Tibial nerve (tissue), 3 donors: ENCODE measurements around a stretch of chr15.

DNA sequence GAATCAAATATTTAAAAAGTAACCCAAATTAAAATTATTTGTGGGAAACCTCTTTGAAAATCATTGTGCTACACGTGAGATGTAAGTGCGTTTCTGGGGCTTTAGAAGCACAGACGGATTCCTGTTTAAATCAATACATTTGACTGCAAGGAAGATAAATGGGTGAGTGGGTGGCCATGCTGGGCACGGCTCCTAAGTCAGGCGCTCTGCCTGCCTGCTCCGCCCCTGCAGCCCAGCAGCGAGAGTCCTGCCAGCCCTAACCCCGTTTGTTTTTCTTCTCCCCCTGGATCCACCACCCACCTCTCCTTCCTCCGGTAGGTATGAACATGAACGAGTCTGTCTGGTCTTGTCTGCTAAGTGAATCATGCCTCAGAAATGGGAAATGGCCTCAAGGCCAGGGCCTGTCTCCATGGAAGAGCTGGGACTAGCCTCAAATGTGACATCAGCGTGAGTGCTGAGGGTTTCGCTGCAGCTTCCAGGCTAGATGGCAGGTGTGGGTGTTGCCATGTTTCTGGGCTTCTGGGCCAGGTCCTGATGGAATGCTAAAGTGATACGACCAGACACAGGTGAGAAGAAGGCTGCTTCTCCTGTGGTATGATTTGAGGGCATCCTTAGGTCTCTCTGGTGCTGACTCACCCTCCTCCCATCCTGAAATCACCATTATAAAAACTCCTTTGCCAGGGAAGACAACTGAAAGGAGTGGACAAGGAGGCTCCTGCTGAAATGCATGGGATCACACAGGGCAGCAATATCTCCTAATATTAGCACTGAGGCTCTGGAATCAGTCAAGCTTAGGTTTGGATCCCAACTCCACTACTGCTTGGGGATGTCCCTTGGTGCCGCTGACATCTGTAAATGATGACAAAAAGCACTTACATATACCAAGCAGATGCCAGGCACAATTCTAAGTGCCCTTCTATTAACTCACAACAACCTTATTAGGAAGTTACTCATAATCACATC, 5.5 kb upstream of the FEM1B start:
- PRO-cap: unidirectional peak, plus-strand start at position 244 of the sequence; unidirectional peak, plus-strand start at position 269 of the sequence
- RAMPAGE, long total RNA, 3 experiments: no peak in any of the 3 experiments

GRCh38 chr15:68278787-68279106, 1.2 kb downstream of the FEM1B start:
- PRO-cap: no peak
- RAMPAGE, long total RNA, 3 experiments: no peak in any of the 3 experiments

GRCh38 chr15:68292195-68293365, 15.0 kb downstream of the FEM1B start:
- PRO-cap: no peak
- RAMPAGE, long total RNA, 3 experiments: no peak in any of the 3 experiments

GRCh38 chr15:68293651-68294743, 16.5 kb downstream of the FEM1B start:
- PRO-cap: no peak
- RAMPAGE, long total RNA, 3 experiments: no peak in any of the 3 experiments

DNA sequence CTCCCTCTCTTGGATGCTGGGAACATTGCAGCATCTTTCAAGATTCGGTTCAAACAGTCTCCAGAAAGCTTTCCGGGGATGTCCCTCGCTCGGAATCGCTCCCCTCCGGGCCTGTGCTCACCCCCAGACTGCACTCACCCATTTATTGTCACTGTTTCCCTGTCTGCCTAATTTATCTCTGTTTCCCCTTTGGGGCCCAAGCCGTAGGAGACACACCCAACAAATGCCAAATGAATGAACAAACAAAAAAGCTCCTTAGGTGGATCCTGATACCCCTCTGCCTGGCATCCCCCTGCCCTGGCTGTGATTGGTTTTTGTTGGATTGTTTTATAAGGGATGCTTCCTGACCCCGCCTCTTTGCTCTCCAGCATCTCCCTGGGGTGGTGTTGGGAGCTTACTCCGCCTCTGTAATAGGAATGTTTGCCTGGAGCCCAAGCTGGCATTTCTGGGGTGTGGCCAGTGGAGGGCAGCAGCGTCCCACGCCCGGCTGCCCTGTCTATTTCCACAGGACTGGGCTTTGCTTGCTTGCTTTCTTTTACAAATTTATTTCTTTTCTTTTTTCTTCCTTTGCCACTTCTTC, 28.9 kb downstream of the FEM1B start:
- PRO-cap: no peak
- RAMPAGE, long total RNA, 3 experiments: no peak in any of the 3 experiments

GRCh38 chr15:68483033-68483528, 51.1 kb upstream of the ITGA11 start:
- PRO-cap: no peak
- RAMPAGE, long total RNA, 3 experiments: no peak in any of the 3 experiments

DNA sequence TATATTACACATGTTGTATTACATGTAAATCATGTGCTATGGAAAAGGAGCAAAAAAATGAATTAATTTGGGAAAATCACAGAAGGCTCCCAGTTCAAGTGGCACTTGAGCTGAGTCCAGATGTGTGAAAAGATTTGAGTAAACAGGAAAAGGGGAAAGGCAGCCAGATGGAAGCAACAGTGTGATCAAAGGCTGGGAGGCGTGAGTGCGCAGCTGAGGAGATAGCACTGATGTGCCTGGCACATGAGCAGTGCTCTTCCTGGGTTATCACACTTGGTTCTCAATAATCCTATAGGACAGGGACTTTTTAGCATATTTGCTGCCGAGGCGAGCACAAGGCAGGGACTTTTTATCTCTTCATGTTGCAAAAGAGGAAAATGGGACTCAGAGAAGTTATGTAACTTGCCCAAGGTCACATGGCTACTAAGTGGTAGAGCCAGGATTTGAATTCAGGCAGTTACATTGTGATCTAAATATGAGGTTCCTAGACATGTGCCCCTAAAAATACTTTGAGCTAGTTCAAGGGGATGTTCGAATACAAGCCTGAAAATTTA, 39.6 kb downstream of the CORO2B start:
- PRO-cap: no peak
- RAMPAGE, long total RNA, 3 experiments: no peak in any of the 3 experiments

- PRO-cap: no peak
- RAMPAGE, long total RNA, 3 experiments: no peak in any of the 3 experiments
These were observed 117.9 kb downstream of the CORO2B start for GRCh38 chr15:68696803-68697002.

- PRO-cap: no peak
- RAMPAGE, long total RNA, 3 experiments: no peak in any of the 3 experiments
These were observed 120.1 kb downstream of the ANP32A start for GRCh38 chr15:68700341-68701234.

DNA sequence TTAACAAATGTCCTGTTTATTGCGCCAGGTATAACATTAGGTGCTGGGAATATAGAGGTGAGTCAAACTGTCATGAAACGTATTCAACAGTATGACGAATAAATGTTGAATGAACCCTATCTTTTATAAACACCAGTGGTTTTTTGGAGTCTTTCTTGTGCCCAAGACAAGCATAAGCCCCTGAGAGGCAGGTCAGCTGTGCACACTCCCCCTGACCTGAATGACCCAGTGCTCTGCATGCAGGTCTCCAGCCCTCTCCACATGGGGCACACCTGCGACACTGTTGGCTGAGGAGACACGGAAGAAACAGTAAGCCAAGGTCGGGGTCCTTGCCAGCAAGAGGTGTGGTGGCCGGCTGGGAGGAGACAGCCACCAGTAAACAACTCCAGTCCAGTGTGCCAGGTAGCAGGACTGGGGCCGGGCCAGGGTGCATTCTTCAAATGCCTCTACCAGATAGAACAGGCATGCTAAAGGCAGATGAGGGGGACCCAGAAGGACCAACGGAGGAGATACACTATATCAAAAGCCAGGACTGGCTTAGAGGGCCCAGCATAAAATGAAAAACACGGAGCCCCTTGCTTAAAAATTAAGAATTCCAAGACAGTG, 27.4 kb downstream of the ANP32A start:
- PRO-cap: no peak
- RAMPAGE, long total RNA, 3 experiments: no peak in any of the 3 experiments

DNA sequence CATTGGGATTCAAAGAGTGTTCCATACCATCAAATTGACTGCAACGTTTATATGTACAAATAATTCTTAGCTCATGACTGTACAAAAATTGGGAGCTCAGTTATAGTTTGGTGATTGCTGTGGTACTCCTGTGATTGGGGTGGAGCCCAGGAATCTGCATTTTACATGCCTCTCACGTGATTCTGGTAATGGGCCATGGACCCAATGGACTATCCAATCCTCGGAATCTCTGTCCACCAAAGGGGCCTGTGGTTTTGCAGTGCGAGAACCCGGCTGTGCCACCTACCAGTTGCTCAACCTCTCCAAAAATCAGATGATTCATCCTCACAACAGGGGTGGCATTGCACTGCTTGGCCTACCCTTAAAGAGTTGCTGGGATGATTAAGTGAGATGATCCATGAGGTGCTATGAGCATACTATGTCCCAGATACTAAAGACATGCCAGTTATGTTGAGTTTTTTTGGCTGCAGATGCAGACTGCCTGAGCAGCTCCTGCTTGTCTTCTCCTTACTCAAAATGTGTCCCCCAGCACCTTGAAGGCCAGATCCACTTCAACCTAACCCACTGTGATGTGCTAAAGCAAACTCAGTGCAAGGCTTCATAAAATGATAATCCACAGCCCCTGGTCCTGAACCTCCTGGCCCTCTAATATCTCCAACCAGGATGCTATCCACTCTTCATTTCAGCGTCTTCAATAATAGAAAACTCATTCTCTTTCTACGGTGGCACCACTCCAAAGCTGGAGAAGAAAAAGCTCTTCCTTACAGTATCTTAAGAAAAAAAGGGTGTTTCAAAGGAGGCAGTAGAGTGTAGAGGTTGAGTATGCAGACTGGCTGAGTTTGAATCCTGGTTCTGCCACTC, 5.0 kb downstream of the ANP32A start:
- PRO-cap: no peak
- RAMPAGE, long total RNA, 3 experiments: no peak in any of the 3 experiments

- PRO-cap: bidirectional peak, plus-strand start at chr15:68819783, minus-strand start at chr15:68819786; bidirectional peak, plus-strand start at chr15:68820076, minus-strand start at chr15:68820038
- RAMPAGE, long total RNA, 3 experiments: no peak in any of the 3 experiments
These were observed 929 bp downstream of the ANP32A start for GRCh38 chr15:68819689-68820243.

DNA sequence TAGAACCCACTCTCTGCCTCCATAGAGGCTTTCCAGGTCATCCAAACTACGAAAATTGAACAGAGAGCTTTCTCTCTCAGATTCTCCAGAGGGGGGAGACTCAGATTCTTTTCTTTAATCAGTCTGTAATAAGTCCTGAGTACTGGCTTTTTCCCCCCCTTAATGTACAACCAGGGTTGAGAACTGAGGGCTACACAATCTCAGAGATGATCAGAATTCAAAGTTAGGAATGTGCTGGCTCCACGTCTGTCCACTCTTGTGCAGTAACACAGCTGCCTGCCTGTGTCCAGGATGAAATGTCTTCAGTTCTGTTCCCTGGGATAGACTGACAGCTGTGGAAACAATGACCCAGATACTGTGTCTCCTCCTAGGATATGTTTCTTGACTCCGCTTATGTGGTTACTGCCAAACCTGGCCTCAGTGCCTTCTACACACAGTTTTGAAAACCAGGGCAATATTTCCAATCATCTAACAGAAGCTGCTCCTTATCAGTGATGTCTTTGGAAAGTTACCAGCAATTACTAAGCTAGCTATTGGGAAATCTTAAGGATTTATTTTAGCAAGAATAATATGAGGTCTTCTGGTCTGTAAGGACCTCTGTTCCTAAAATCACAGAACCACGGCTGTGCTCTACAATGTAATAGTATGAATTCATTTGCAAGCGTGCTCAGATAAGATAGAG, 67.5 kb downstream of the NOX5 start:
- PRO-cap: no peak
- RAMPAGE, long total RNA, 3 experiments: no peak in any of the 3 experiments

- PRO-cap: no peak
- RAMPAGE, long total RNA, 3 experiments: no peak in any of the 3 experiments
These were observed 31.5 kb upstream of the GLCE start for GRCh38 chr15:69128849-69129397.

DNA sequence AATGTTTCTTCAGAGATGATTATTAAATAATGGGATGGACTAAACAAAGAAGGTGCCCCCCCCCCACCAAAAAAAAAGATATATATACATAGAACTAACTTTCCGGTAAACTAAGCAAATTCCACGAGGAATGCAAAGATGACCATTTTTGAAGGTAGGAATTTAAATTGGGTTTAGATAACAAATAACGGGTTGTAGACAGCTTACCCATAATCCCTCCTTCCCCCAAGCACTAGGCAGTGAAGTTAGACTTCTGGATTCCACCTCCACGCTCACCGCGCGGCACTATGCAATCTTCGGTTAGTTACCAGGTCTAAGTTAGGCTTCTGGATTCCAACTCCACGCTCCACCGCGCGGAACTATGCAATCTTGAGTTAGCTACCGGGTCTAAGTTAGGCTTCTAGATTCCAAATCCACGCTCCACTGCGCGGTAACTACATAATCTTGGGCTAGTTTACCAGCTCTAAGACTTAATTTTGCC, 805 bp upstream of the RPLP1 start:
- PRO-cap: no peak
- RAMPAGE, long total RNA, 3 experiments: no peak in any of the 3 experiments

- PRO-cap: no peak
- RAMPAGE, long total RNA, 3 experiments: no peak in any of the 3 experiments
These were observed 212.9 kb downstream of the RPLP1 start for GRCh38 chr15:69665379-69666156.

- PRO-cap: no peak
- RAMPAGE, long total RNA, 3 experiments: no peak in any of the 3 experiments
These were observed 214.2 kb downstream of the RPLP1 start for GRCh38 chr15:69666384-69667569.

- PRO-cap: no peak
- RAMPAGE, long total RNA, 3 experiments: no peak in any of the 3 experiments
These were observed 261.6 kb downstream of the RPLP1 start for GRCh38 chr15:69714069-69714824.

GRCh38 chr15:69794599-69795440, 302.9 kb downstream of the TLE3 start:
- PRO-cap: no peak
- RAMPAGE, long total RNA, 3 experiments: no peak in any of the 3 experiments

DNA sequence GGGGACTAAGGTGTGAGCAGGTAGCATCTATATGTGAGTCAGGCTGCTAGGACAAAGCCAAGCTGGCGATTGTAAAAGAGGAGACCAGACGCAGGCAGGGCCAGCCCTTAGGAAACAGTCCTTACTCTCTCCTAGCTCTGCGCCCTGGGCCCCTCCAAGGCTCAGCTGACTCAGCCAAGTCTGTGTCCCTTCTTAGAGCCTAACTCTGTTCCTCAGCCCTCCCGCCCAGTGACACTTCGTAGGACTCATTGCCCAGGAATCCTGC, 244.3 kb downstream of the TLE3 start:
- PRO-cap: no peak
- RAMPAGE, long total RNA, 3 experiments: no peak in any of the 3 experiments